Non-pigmented ciliary epithelial cell (primary cell): Measurements from ENCODE around the genes TNIP1, SPARC and GRIA1.

DNA sequence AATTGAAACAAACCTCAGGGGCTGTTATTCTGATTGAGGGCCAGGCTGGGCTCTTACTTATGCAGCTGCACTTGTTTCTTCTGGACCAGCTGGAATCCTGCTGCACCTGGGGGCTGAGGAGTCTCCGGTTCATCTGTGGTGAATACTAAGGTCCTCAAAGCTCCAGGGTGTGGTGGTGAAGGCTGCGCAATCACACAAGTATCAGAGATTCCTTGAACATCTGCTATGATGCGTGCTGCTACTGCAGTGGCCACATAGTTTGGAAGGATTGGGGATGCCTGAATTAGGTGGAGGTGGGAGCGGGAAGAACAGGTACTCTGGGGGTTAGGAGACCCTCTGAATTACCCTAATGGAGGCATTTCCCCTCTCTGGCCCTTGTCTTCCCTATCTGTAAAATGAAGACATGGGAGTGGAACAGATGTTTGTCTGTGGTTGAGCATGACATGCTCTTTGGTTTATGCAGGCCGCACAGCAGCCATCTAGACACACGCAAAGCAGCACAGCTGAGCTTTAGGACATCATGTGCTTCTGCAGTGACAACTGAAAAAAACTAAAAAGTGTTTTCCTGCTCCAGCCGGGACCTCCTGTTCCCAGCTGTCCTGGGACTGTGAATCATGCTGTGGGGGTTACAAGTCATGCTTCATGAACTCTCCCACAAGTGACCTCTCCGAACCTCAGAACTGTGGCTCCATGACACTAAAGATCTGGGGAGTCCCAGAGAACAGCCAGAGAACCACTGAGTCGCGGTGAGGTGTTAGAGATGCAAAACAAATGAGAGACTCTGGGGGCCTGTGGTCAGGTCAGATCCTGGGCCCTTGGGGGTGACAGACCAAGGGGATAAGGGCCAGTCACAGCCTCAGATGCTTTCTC lies 1.5 kb downstream of the SMIM3 start:
- RRBS, result no CpG with 5 or more reads among the region's 10 CpGs

GRCh38 chr5:151036773-151037007 lies 16.3 kb downstream of the GPX3 start:
- RRBS, result no CpG with 5 or more reads among the region's 3 CpGs

DNA sequence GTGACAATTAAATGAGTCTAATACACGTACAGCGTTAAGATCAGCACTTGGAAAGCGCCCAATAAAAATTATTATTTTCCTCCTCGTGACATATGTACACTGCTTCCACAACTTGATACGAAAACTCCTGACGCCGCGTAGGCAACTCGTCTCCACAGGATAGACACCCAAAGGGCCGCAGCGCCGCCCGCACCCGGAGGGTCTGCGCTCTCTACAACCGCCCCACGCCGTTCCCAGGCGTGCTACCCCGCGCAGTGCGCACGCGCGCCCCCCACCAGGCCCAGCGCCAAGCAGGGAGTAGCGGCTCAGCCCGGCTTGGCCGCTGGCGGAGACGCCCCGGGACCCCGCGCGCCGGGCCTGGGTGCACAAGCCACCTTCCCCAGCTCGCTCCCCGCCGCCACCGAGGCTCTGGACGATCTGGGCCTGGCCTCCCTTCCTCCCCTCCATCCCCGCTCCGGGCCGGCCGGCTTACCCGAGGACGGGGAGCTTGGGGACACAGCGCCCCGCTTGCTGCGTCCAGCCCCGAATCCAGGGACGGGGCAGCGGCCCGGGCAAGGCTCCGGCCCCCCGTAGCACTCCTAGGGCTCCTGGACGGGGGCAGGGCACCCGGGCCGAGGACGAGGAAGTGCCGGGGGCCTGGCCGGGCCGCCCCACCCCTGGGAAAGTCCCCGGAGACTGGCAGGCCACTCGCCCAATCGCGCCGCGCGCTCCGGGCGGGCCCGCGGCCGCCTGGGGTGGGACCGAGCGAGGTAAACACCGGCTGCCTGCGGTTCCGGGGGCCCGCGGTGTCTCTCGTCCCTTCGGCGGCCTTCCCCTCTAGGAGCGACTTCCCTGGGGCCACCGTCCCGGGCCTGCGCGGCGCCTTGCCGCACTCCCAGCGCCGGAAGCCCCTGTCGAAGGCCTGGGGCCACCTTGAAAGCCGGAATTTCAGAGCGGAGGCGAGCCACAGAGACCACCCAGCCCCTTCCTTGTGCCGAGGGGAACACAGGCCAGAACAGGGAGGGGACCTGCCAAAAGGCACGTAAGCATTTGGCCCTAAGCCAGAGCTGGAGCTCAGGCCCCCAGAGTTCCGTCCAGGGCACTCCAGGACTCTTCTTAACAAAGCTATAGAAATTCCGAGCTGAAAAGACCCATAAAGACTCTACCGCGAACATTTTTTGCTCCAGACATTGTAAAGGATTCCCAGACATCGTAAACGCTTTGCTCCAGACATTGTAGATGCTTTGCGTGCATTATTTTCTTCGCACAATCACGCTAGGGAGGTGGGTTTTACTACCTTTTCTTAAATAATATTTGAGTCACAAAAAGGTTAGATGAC lies at the start of gene TNIP1:
Gene TNIP1, minus strand, starts transcription at position 627 of the 1,318 bp plus-strand sequence.
- RRBS, result 2% methylated on average over 48 of the region's 109 CpGs

DNA sequence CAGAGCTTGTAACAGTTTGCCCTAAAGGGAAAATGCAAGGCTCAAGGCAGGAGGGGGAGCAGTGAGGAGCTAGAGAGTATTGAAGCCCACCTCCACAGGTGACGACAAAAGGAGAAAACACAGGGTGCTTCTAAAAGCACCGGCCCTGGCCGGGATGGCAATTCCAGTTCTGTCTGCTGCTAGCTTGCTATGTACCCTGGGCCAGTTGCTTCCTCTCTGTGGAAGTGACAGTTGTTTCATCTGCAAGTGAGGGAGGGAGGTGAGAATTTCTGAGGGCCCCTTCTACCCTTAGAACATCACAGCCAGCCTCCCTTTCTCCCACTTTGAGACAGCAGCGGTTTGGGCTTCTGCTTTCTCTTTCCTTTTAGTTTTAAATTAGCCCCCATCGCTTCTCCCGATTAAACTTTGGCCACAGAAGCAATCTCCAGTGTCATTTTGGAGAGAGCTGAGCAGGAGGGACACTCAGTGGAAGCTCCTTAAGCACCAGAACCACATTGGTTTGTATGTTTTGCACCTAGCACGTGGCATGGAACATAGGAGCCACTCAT lies 17.3 kb upstream of the TNIP1 start:
- RRBS, result no CpG with 5 or more reads among the region's 7 CpGs

- RRBS, result no CpG with 5 or more reads among the region's 3 CpGs
Measured at GRCh38 chr5:151098629-151098811, 17.7 kb upstream of the TNIP1 start.

DNA sequence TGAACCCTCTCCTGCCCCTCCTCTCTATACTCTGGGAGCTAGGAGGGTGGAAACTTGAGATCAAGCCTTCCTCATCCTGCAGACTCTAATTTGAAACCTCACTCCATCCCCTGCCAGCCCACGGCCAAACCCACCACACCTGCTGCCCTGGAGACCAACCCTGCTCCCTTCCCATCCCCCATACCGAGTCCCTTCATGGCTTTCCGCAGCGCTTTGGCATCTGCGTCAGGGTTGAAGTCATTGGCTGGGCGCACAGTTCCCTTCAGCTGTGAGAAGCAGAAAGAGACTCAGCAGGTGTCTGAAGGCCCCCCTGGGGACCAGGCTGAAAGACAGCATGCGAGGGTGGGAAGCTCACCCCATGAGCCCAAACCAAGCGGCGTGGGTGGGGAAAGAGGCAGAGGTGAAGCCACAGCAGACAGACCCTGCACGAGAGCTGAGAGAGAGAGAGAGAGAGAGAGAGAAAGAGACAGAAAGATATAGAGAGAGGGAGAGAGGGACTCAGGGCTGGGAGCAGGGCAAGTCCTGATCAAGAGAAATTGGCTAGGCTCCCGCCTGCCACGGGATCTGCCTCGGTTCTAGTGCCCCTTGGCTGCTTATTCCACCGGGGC lies 33.4 kb downstream of the ANXA6 start:
- RRBS, result no CpG with 5 or more reads among the region's 14 CpGs

DNA sequence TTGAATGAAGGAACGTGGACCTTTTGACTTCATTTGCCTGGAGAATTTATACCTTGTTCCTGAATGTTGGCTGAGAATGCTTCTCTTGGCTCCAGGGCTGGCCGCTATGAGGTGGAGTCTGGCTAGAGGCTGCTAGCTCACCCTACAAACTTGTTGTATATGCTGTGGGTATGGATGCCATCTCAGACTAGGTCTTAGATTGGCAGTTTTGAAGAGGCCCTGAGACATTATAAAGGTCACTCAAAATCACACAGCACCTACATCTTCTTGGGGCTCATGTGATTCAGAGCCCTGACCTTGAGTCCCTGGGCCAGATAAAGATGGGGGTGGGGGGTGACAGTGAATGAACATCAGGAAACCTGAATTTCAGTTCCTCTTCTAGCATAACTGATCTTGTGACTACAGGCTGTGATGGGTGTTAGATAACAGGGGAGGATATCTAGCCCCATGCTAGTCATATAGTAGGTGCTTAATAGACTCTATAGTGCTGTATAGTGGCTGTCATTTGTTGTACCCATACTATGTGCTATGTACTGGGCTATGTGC lies 2.8 kb downstream of the GM2A start:
- RRBS, result no CpG with 5 or more reads among the region's 2 CpGs

- RRBS, result no CpG with 5 or more reads among the region's 2 CpGs
Measured at GRCh38 chr5:151454040-151454633, 6.7 kb downstream of the SLC36A1 start.

- RRBS, result no CpG with 5 or more reads among the region's 3 CpGs
Measured at GRCh38 chr5:151665154-151665557, 21.6 kb downstream of the SPARC start.

DNA sequence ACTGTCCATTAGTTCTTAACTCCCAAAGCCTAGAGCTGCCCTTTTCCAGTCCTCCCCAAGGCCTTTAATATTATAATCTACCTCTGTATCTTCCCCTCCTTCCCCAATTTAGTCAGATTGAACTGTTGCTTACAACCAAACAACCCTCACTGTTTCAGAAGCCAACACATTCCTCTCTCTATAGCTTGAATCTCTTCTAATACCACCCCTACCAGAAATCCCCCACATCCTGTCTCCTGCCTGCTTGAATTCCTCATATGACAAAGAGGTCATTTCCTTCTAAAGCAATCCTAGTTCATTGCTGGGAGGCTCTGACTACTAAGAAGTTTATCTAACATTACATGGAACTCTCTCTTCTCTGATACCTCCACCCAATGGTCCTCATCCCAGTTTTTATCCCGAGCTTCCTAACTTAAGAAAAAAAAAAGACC lies 11.1 kb downstream of the SPARC start:
- RRBS, result no CpG with 5 or more reads among the region's 1 CpG

DNA sequence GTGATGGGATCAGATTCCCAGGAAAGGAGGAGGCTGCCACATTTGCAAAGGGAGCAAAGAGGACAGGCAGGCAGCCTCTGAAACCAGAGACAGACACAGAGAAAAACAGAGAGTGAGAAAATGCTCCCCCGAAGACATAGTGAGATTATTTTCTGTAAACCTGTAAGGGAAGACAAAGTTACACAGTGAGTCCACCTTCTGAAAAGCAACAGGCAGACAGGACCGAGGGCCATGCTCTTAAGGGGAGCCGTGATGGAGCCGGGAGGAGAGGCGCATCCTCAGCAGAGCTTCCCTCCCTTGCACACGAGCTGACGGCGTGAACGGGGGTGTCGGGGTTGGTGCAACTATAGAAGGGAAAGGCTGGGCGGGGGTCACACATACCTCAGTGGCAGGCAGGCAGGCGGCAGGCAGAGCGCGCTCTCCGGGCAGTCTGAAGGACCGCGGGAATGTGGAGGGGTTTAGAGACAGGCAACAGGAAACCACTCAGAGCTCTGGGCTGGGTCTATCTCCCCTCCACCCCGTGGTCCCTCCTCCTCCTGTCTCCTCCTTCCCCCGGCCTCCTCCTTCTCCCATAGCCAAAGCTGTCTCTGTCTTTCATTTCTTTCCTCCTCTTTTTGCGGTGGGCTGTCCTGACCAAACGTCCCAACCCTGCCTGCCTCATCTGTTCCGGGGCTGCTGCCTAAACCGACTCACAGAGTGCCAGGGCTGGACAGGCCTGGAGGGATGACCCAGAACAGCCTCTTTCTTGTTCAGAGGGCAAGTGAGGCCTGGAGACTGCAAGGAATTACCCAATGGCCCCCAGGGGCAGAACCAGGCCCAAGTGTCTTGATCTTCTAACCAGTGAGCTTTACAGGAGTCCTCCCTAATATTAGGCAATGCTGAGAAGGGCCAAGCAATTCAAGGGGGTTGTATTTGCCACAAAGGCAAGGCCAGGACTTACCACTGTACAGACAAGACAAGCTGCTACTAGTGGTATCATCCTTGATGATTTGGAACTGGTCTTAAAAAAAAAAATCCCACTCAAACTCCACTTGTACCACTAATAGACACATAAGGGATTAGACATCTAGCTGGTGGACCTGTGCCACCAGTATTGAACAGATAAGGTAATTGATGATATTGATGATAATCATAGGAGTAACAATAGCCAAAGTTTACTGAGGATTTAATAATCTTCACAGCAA lies at the start of gene SPARC:
Gene SPARC, minus strand, starts transcription at position 432 of the 1,184 bp plus-strand sequence.
- RRBS, result 0% methylated on average over 2 of the region's 23 CpGs

GRCh38 chr5:152207221-152207517 lies 197.9 kb downstream of the NMUR2 start:
- RRBS, result no CpG with 5 or more reads among the region's 12 CpGs

GRCh38 chr5:152861332-152861734 lies 456.3 kb upstream of the NMUR2 start:
- RRBS, result no CpG with 5 or more reads among the region's 3 CpGs

- RRBS, result no CpG with 5 or more reads among the region's 11 CpGs
Measured at GRCh38 chr5:153325074-153325526, 165.4 kb upstream of the GRIA1 start.

- RRBS, result no CpG with 5 or more reads among the region's 21 CpGs
Measured at GRCh38 chr5:153490090-153491077, at the start of gene GRIA1. TSS of gene GRIA1 (plus strand) at chr5:153490670.

- RRBS, result no CpG with 5 or more reads among the region's 4 CpGs
Measured at GRCh38 chr5:153682868-153683203, 192.4 kb downstream of the GRIA1 start.

- RRBS, result no CpG with 5 or more reads among the region's 11 CpGs
Measured at GRCh38 chr5:154191519-154192423, 1.2 kb downstream of the GALNT10 start.

DNA sequence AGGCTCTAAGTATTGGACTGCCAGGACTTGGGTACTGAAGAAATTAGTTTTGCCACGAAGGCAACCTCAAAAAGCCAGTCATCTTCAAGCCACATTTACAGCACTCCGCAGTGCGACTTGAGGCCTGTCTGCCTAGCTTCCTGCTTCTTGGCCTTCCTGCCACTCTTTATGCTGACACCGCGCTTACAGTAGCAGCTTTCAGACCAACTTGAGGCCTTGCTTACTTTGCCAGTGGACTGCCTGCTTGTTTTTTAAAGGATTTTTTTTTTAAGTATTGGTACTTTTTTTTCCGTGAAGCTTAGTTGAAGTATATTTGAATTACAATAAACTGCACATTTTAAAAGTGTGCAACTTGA lies 31.1 kb downstream of the GALNT10 start:
- RRBS, result no CpG with 5 or more reads among the region's 6 CpGs

DNA sequence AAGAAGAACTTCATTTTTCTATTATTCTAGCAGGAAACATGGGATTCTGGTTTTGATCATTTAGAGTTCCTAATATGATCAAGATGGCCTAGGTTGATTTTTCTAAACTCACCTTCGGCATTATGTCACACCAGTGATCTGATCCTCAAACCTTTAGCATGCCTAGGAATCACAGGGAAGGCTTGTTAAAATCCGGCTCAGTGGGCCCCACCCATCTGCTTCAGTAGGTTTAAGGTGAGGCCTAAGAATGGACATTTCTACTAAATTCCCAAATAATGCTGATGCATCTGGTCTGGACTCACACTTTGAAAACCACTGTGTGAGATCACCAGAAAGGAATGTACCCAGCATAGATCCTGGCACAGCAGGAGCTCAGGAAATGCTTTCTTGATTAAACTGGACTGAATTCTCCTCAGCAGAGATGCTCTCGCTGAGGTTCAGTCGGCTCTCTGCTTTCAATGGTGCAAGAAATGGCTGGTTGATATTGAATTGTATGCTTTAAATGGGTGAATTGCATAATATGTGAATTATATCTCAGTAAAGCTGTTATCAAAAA lies 77.8 kb upstream of the SAP30L start:
- RRBS, result no CpG with 5 or more reads among the region's 4 CpGs

- RRBS, result 13% methylated on average over 8 of the region's 30 CpGs
Measured at GRCh38 chr5:154405198-154405868, 40.5 kb upstream of the SAP30L start.